BE2C (cell line): ENCODE measurements around the genes SPART, SUPT20H and PROSER1.

GRCh38 chr13:36130403-36131225 lies 568 bp downstream of the DCLK1 start:
- RRBS = 1% methylated on average over 14 of the region's 67 CpGs

- RRBS = 89% methylated on average over 18 of the region's 33 CpGs
Measured at GRCh38 chr13:36154510-36155196, 23.5 kb upstream of the DCLK1 start.

GRCh38 chr13:36298427-36299252 lies 1.0 kb upstream of the CCDC169 start:
- RRBS = no CpG with 5 or more reads among the region's 7 CpGs

DNA sequence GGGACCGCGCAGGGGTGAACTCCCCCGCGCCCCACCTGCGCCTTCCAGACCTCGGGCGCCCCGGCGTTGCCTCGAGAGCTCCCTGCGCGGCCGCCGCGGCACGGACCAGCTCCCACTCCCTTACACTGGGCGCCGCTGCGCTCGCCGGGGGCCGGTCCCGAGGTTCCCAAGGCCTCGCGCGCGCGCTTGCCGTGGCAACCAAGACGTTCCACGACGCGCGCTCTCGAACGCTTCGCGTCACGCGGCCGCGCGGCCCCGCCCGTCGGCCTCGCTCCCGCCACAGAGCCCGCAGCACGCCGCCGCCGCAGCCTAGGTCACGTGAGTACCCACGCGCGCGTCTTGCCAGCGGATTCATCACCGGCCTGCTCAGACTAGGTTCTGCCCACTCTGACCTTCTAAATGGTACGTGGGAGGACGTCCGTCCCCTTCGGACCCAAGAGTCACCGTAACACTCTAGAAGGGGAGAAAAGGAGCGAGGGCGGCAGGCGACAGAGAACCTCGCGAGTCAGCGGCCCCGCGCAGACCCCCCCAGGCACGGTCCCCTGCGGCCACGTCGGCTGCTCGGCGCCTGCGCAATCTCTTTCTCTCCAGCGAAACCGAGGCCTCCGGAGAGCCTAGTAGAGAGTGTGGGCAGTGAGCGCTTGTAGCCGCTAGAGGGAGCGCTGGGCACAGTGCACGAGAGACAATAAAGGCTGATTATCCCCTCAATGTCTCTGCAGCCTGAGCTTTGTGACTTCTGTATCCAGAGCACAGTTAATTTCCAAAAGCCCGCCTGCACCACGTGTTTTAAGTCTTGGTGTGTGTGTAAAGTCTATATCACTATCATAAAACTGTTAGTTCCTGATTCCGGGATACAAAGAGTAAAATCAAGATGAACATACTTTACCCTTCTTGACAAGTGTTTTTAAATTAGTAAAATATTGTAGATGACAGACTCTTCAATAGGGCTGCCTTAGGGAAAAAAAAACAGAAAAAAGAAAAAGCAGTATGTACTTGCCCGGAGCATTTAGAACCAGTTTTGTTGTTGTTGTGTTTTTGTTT lies at the start of gene SPART:
Gene SPART, minus strand, starts transcription at position 205 of the 1,041 bp plus-strand sequence.
- RRBS = 7% methylated on average over 13 of the region's 91 CpGs

- RRBS = no CpG with 5 or more reads among the region's 10 CpGs
Measured at GRCh38 chr13:36761795-36762607, 57.0 kb upstream of the RFXAP start.

GRCh38 chr13:36819872-36820138 lies 783 bp downstream of the RFXAP start:
- RRBS = no CpG with 5 or more reads among the region's 11 CpGs

- RRBS = no CpG with 5 or more reads among the region's 8 CpGs
Measured at GRCh38 chr13:36850981-36851956, 32.2 kb downstream of the RFXAP start.

- RRBS = 2% methylated on average over 22 of the region's 82 CpGs
Measured at GRCh38 chr13:37058806-37060098, at the start of gene SUPT20H. TSS of gene SUPT20H (minus strand) at chr13:37059688.

DNA sequence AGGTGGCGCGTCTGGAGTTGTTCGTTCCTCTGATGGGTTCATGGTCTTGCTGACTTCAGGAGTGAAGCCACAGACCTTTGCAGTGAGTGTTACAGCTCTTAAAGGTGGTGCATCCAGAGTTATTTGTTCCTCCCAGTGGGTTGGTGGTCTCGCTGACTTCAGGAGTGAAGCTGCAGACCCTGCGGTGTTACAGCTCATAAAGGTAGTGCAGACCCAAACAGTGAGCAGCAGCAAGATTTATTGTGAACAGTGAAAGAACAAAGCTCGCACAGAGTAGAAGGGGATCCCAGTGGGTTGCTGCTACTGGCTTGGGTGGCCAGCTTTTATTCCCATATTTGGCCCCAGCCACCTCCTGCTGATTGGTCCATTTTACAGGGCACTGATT lies 126.6 kb downstream of the POSTN start:
- RRBS = no CpG with 5 or more reads among the region's 6 CpGs

GRCh38 chr13:37579017-37579571 lies 19.5 kb downstream of the POSTN start:
- RRBS = no CpG with 5 or more reads among the region's 1 CpG

GRCh38 chr13:37868393-37869641 lies 755 bp downstream of the TRPC4 start:
- RRBS = 22% methylated on average over 4 of the region's 37 CpGs

- RRBS = no CpG with 5 or more reads among the region's 2 CpGs
Measured at GRCh38 chr13:39026176-39026569, 11.7 kb downstream of the PROSER1 start.

DNA sequence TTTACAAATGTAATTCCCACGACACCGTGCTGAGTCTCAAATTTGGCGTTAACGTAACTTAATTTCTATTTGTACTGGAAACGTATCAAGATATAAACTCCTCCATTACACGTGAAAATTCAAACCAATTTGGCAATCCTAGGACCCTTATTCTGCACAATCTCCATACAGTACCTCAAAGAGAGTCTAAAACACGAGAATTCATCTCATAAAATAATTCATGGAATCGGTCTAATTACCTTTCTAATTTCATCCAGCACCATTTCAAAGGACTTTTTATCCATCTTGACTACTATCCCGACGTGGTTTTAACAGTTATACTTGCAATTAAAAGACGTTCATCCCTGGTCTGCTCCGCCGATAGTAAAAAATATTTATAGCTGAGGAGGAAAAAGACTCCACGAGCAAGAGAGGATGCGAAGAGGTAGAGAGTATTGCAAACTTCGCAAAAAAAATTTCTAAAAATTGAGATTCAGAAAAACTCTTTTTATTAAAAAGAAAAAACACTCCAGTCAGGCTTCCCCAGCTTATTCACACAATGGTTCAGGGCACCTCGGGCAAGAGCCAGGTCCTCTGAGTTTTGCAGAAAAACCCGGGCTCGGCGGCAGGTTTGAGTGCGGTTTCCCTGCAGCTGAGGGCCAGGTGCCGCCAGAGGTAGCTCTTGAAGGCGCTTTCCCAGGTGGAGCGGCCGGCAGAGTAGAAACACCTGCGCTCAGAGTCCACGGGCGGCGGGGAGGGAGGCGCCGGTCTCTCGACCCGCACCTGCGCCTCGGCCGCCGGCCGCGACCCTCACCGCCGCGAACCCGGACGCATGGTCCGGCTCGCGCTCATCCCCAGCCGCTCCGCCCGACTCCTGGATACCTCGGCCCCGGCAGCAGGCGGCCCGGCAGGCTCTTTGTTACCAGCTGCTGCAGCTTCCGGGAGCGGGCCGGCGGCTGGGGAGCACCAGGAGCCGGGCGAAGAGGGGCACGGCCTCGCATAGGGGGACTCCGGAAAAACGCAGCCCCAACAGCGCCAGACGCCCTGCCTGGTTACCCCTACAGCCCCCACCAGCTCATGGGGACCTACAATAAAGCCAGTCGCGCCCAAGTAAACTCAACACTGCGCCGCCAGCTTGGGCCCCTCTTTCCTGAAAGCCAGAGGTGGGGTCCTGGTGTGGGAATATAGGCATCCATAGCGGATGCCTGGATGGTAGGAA lies at the start of gene PROSER1:
Gene PROSER1, minus strand, starts transcription at position 1,131 of the 1,198 bp plus-strand sequence.
- RRBS = 1% methylated on average over 21 of the region's 71 CpGs

DNA sequence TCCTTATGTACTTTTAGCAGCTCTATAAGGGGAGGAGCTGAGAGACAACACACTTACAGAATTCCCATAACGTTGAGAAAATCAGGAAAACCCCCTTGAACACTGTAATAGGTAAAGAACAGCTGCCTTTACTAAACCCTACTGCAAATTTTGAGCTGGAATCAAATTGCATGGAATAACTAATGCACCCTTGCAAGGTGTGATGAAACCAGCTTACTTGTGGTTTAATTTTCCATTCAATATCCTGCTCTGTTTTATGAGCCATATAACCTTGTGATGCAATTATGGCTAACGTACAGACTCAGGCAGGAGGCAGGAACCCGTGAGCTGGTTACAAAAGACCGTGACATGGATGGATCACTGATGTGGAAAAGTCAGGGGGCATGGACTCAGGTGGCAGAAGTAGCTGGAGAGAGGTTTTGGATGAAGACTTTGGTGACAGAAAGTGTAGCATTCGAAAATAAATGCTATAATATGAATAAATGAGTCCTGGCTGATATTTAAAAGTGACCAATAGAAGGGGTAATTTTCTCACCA lies 438.6 kb downstream of the COG6 start:
- RRBS = no CpG with 5 or more reads among the region's 5 CpGs

DNA sequence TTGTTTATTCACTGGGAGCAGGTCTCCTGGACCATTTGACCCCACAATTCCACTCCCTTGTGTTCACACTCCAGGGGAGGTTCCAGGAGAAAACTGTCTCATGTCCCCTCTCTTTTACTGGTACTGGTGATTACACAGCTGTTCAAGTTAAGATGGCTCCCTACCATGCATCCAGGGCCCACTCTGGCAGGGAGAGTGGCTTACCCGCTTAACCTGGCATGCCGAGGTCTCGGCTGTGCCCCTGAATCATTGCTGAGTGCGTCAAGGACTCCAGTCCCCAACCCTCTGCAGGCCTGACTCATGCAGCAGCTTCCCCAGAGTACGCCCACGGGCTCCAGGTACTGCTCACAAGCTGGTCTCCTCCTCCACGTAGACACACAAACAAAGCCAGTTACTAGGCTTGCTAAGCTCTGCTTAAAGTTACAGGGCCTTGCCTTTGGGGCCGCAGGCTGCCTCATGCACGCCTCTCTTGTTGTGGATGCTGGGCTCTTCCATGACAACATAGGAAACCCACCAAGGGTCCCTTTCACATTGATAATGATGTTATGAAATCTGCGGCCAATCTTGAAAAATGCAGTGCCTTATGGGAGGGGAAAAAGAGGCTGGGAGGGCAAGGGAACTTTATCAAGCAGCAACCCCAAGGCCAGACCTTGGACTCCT lies 447.4 kb downstream of the COG6 start:
- RRBS = no CpG with 5 or more reads among the region's 10 CpGs

DNA sequence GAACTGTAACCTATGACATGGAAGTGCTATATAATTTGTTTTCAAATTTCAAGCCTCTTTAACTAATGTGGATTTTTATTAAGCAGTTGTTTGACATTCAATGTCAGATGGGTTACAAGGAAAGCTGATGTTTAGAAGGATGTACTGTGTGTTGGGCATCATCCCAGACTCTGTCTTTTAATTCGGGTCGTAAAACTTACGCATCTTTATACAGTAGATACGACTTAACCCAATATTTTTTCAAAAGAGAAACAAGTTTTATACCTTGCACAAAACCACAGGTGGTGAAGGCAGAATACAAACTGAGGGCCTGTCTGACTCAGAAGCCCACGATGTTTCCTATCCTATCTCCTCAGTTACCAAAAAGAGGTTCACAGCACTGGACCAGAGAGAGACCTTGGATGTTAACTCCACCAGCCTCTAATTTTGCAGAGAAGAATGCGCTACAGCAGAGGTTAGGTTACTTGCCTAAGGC lies 477.1 kb downstream of the FOXO1 start:
- RRBS = no CpG with 5 or more reads among the region's 6 CpGs

DNA sequence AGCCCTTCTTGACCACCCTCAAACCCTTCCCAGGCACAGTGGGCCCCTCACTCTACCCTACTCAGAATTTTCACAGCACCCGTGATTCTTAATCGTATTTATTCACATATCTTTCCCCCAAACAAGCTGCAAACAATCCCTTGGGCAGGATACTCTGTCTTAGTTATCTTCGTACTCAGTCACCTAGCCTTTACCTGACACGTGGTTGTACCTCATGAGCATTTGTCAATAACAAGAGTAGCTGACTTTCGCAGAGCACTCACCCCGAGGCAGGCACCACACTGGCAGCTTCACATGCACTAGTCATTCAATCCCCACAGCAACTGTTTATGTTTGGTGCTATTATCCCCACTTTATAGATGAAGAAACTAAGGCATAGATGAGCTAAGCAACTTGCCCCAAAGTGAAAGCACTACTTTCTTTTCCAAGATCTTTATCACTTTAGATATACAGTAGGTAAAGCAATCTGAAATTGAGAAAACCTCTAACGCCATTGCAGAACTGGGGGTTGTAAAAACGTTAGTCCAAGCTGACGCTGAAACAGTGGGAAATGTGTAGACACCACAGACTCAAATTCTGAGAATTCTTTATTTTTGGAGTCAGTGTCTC lies 446.2 kb downstream of the FOXO1 start:
- RRBS = no CpG with 5 or more reads among the region's 9 CpGs

GRCh38 chr13:40377797-40378328 lies 288.6 kb downstream of the FOXO1 start:
- RRBS = no CpG with 5 or more reads among the region's 10 CpGs

DNA sequence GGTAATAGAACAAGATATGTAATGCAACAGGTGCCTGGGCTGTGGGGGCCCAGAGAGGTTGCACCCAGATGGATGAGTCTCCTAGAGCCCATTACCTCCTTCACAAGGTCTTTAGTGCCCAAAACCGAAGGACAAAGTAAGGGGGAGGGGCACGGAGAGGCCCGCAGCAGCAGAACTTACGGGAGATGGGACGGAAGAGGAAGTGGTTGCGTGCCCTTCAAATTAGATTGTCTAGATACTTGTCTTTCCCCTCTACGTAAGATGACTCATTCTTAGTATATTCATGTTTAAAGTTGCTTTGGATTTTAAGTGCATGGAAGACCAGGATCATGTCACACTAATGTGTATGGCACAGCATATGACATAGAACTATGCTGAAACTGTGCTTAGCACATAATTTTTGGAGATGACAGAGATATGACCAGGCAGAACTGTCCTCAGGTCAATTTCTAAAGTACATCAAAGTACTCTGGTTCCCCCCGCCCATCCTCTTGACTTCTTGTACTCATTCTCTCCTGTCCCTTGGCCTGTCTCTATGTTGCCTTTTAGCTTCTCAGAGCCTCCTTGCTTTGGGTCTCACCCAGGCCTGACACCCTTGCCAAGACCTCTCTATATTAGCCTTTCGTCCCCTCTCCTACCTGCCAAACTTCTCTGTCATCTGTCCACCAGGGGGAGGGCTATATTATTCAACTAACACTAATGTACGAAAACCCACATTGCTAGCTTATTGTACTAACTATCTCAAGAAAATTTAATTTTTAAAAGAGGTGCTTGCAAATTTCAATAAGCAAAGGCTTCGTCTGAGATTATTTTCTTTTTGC lies 5.9 kb upstream of the MRPS31 start:
- RRBS = no CpG with 5 or more reads among the region's 11 CpGs

- RRBS = no CpG with 5 or more reads among the region's 5 CpGs
Measured at GRCh38 chr13:40980940-40981774, 38.0 kb downstream of the ELF1 start.